Ovary (tissue), 7 donors: ENCODE measurements around the genes CAPN6, AGTR2 and CT83.

DNA sequence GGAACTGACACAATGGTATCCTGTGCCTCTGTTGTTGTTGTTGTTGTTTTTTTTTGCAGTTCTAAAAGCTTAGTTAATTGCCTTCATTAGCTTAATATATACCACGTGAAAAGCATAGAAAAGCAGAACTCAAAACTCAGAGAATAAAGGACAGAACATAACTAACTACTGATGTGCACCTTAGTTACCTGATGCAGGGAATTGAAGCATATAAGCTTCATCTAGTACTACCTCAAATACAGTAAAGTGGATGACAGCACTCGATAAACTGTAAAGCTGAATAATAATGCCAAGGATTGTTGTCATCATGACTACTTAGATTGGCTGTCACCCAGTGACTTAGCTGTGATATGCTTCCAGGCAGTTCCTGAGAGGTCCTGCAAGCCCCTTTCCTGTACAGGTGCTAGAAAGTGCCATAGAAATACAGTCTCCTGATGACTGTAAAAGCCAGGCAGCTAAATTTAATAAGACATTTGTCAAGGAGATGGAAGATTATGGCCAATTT lies 29.5 kb downstream of the TMEM164 start:
- PRO-cap, 7 experiments = no peak in any of the 7 experiments
- RAMPAGE, long total RNA, 2 experiments = no peak in any of the 2 experiments

GRCh38 chrX:110316634-110317048 lies 1.2 kb downstream of the AMMECR1 start:
- PRO-cap, 7 experiments = peak in 4 of 7 experiments; most common plus-strand start chrX:110316934 (in 4); most common minus-strand start chrX:110316858 (in 4)
- RAMPAGE, long total RNA, 2 experiments = no peak in any of the 2 experiments

- PRO-cap, 7 experiments = peak in 2 of 7 experiments; most common plus-strand start chrX:110944324 (in 1); most common minus-strand start chrX:110945078 (in 1)
- RAMPAGE, long total RNA, 2 experiments = start-site peak on the plus strand in 2 of 2 experiments, at chrX:110944559-110944607 at its widest, 8 to 56 reads per replicate
Measured at GRCh38 chrX:110944184-110945269, 148.9 kb upstream of the CHRDL1 start.

DNA sequence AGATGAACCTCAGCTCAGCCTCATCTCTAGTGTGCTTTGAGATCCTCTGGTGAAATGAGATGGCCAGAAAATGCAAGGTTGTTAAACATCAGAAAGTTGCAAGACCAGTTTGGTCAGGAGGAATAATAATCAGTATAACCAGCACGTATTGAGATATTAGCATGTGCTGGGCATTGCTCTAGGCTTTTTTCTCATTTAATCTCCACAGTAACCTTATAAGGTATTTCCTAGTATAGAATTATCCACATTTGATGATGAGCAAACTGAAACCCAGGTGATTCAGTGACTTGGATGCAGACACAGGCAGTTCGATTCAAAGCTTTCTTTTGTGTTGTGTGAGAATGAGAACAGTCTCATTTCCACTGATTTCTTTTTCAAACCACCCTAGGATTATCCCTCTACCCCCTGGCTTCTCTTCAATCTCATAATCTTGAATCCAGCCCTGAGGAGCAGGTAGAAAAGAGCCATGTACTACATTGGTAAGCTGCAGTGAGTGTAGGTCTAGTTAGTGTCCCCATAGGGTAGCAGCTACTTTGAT lies 110.4 kb upstream of the PAK3 start:
- PRO-cap, 7 experiments = no peak in any of the 7 experiments
- RAMPAGE, long total RNA, 2 experiments = no peak in any of the 2 experiments

DNA sequence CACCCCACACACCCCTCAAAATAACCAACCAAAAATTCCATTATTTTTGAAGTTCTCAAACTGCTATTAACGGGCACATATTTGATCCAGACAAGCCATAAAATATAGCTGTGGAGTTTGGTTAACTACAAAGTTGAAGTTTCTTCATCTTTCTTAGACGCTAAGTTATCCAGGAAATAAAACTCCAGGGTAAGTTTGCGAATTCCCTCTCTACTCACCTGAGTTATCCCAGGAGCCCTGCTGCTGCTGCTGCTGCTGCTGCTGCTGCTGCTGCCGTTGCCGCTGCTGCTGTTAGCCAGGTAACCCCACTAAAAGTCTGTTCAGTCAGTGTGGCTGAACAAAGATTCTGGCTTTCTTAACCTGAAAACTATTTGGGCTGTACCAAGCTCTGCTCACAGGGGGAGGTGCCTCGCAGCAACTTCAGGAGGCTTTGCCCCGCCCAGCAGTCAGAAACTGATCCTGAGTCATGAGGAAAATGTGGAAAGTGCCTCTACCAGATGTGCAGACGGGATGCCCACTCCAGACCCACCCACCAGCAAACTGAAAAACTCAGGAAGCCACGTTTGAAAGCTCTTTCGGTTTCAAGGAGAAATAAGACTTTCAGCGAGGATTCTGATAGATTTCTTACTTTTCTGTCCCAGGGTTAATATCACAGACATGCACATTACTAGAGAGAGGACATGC lies at the start of gene CAPN6:
TSS of gene CAPN6 (minus strand) at position 331 of the 684 bp plus-strand sequence.
- PRO-cap, 7 experiments = peak in 1 of 7 experiments; most common minus-strand start position 345 of the sequence (in 1)
- RAMPAGE, long total RNA, 2 experiments = start-site peak on the minus strand in 1 of 2 experiments, centred at position 317 of the sequence, 10 reads per replicate

- PRO-cap, 7 experiments = no peak in any of the 7 experiments
- RAMPAGE, long total RNA, 2 experiments = no peak in any of the 2 experiments
Measured at GRCh38 chrX:111881622-111882115, 5.7 kb downstream of the TRPC5OS start.

DNA sequence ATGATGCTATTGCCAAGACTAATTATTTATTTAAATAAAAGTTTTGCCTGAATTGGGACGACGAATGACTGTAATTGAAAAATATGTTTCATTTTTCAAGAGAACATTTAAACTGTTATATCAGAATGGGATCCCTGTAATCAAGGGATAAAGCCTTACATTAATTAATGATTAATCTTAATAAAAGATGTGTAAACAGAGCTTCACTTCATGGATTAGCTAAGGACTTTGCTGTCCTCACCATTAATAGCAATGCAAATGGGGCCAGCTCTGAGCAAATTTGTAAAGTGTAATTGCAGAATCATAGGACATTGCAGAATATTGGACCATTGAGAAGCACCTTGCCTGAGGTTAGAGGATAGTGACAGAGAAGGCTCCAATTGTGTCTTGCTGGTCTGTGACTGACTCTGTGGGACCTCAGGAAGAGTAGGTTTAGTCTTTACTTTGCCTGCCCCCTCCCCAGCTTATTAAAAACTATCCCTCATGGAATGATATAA lies 4.0 kb downstream of the RTL4 start:
- PRO-cap, 7 experiments = no peak in any of the 7 experiments
- RAMPAGE, long total RNA, 2 experiments = no peak in any of the 2 experiments

DNA sequence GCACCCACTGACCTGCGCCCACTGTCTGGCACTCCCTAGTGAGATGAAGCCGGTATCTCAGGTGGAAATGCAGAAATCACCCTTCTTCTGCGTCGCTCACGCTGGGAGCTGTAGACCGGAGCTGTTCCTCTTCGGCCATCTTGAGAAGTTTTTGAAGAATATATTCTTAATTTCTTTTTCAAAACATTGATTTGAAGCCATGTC lies 142.4 kb downstream of the HTR2C start:
- PRO-cap, 7 experiments = no peak in any of the 7 experiments
- RAMPAGE, long total RNA, 2 experiments = no peak in any of the 2 experiments

- PRO-cap, 7 experiments = peak in 5 of 7 experiments; most common plus-strand start chrX:115345505 (in 1); most common minus-strand start chrX:115344929 (in 4)
- RAMPAGE, long total RNA, 2 experiments = no peak in any of the 2 experiments
Measured at GRCh38 chrX:115344835-115345629, 55.5 kb downstream of the LUZP4 start.

GRCh38 chrX:115560151-115560803 lies 697 bp upstream of the PLS3 start:
- PRO-cap, 7 experiments = no peak in any of the 7 experiments
- RAMPAGE, long total RNA, 2 experiments = no peak in any of the 2 experiments

GRCh38 chrX:115560804-115561099 lies 222 bp upstream of the PLS3 start:
- PRO-cap, 7 experiments = peak in 7 of 7 experiments; most common minus-strand start chrX:115561019 (in 6)
- RAMPAGE, long total RNA, 2 experiments = no peak in any of the 2 experiments

DNA sequence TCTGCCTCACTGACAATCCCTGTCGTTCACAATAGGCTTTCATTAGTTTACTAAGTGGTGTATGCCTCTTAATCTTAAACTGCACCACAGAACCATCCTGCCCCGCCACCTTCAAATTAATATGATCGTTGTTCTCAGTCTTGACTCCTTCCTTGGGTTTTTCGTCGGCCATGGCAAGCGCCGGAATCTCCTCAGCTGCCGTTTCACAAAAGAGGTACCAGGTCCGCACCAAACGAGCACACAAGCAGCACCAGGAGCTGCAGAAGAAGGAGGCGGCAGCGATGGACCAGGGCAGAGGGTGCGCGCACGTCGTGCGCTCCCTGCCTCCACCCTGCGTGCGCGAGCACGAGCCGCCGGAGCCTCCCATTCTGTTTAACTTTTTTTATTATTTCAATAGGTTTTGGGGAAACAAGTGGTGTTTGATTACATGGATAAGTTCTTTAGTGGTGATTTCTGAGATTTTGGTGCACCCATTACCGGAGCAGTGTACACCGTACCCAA lies 158.1 kb downstream of the PLS3 start:
- PRO-cap, 7 experiments = no peak in any of the 7 experiments
- RAMPAGE, long total RNA, 2 experiments = no peak in any of the 2 experiments

GRCh38 chrX:115892103-115892545 lies 278.4 kb upstream of the AGTR2 start:
- PRO-cap, 7 experiments = no peak in any of the 7 experiments
- RAMPAGE, long total RNA, 2 experiments = no peak in any of the 2 experiments

- PRO-cap, 7 experiments = no peak in any of the 7 experiments
- RAMPAGE, long total RNA, 2 experiments = no peak in any of the 2 experiments
Measured at GRCh38 chrX:115904592-115905482, 265.7 kb upstream of the AGTR2 start.

DNA sequence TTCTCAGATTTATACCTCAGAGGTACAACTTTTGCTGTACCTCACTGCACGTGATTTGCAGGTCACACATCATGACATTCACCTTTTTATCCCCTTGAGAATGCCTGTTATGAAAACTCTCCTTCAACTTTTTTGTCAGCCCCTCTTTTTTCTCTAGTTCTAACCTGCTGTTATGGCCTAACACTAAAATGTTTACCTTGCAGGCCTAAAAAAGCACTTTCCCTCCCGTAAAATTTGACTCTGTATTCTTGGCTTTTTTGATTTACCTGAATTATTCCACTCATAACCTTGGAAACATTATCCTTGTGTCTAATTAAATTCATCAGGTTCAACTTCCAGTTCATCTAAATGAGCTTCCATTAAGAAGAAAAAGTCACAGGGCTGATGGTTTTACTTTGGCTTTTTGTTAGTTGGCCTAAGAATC lies 234.0 kb upstream of the AGTR2 start:
- PRO-cap, 7 experiments = no peak in any of the 7 experiments
- RAMPAGE, long total RNA, 2 experiments = no peak in any of the 2 experiments

DNA sequence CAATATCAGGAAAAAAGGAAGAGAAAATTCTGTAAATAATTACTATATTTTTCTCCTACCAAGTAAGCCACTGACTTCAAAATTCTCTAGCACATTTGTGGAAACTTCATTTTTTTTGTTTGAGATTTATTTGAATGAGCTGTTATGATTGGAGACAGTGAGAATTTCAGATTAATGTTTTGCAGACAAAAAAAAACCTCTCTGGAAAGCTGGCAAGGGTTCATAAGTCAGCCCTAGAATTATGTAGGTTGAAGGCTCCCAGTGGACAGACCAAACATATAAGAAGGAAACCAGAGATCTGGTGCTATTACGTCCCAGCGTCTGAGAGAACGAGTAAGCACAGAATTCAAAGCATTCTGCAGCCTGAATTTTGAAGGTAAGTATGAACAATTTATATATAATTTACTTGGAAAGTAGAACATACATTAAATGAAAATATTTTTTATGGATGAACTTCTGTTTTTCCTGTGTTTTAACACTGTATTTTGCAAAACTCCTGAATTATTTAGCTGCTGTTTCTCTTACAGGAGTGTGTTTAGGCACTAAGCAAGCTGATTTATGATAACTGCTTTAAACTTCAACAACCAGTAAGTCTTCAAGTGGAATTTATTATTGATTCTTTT lies at the start of gene AGTR2:
TSS of gene AGTR2 (plus strand) at position 304 of the 623 bp plus-strand sequence.
- PRO-cap, 7 experiments = no peak in any of the 7 experiments
- RAMPAGE, long total RNA, 2 experiments = no peak in any of the 2 experiments

- PRO-cap, 7 experiments = no peak in any of the 7 experiments
- RAMPAGE, long total RNA, 2 experiments = no peak in any of the 2 experiments
Measured at GRCh38 chrX:116462690-116463423, at the start of gene CT83. CT83 (minus strand) TSS chrX:116462976.

GRCh38 chrX:118392571-118393170 lies 46.8 kb downstream of the WDR44 start:
- PRO-cap, 7 experiments = no peak in any of the 7 experiments
- RAMPAGE, long total RNA, 2 experiments = no peak in any of the 2 experiments

GRCh38 chrX:118715978-118716316 lies 11.5 kb upstream of the IL13RA1 start:
- PRO-cap, 7 experiments = peak in 1 of 7 experiments; most common minus-strand start chrX:118716246 (in 1)
- RAMPAGE, long total RNA, 2 experiments = no peak in any of the 2 experiments

GRCh38 chrX:118884439-118885240 lies 61.0 kb downstream of the ZCCHC12 start:
- PRO-cap, 7 experiments = no peak in any of the 7 experiments
- RAMPAGE, long total RNA, 2 experiments = no peak in any of the 2 experiments